ENCODE measurements around the genes ATF6B, PBX2 and PSMB8.

- PRO-cap, 2 experiments, result no peak in any of the 2 experiments
Observed at GRCh38 chr6:32005169-32006008, 9.2 kb upstream of the C4B start.

DNA sequence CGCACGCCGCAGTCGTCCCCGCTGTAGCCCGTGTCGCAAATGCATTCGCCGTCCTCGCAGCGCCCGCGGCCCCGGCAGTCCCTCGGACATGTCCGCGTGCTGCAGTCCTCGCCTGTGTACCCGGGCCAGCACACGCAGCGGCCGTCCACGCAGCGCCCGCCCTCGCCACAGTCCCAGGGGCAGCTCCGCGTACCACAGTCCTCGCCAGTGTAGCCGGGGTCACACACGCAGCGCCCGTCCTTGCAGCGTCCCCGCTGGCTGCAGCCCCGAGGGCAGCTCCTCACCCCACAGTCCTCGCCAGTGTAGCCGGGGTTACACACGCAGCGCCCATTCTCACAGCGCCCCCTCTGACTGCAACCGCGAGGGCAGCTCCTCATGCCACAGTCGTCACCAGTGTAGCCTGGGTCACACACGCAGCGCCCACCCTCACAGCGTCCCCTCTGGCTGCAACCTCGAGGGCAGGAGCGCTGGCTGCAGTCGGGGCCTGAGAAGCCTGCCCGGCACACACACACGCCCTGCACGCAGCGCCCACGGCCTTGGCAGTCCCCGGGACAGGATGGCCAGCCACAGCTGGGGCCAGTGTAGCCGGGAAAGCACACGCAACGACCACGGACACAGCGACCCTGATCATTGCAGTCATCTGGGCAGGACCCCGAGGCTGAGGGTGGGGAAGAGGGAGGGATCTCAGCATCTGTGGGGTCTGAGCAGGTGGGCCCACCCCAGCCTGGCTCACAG is 12.3 kb downstream of the TNXB start:
- PRO-cap, 2 experiments, result no peak in any of the 2 experiments

DNA sequence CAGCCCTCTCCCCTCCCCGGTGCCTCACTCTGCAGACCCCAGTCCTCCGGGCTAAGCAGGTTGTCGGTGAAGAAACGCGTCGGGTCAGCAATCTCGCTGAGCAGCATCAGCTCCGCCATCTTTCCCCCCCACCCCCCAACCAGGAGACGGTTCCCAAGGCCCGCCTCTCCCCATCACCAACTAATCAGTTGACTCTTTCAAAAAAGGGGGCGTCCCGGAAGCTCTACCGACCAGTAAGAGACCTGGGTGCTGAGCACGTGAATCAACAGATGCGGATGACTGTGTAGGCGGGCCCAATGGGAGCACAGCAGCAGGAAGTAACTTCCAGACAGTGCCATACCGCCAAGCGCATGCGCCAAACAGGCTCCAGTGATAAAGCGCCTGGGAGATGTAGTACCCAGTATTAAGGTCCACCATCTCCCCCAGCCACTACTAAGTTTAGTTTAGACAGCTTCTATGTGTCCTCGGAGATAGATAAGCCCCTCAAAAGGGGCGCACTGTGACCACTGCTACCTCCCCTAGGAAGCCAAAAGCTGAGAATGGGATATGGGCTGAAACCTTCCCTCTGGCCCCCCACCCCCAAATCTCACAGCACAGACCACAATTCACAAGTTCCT is at the start of gene ATF6B:
ATF6B (minus strand) TSS at position 158 of the 617 bp plus-strand sequence.
- PRO-cap, 2 experiments, result peak in 2 of 2 experiments; most common plus-strand start position 372 of the sequence (in 1); most common minus-strand start position 140 of the sequence (in 2)

GRCh38 chr6:32148465-32149007 is 3.2 kb downstream of the PRRT1 start:
- PRO-cap, 2 experiments, result no peak in any of the 2 experiments

GRCh38 chr6:32153339-32153684 is 629 bp upstream of the PPT2 start:
- PRO-cap, 2 experiments, result peak in 1 of 2 experiments; most common plus-strand start chr6:32153528 (in 1)

DNA sequence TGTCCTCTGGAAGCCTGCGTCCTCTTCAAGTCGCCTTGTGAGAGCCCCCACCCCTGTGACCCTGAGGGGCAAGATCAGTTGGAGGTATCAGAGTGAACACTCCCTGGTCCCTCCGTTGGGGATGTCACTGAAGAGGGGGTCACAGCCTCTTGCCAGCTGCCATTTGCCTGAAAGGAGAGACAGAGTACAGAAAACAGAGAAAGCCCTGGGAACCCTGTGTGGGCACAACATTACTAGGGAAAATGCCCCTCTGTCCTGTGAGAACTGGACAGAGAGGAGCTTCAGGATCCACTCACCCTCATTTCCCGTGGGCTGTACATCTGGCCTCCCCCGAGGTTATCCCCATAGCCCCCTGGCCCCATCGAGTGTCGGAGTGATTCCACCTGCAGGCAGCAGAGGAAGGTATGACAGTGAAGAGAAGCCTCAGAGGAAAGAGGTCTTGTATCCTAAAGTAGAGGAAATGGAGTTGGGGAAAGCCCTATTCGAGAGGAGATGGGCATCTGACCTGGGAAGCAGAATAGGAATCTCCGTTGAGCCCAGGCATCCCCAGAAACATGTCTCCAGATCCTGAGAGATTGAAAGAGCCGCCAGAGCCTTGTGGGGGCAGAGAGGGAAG is 2.4 kb upstream of the AGER start:
- PRO-cap, 2 experiments, result no peak in any of the 2 experiments

GRCh38 chr6:32190119-32190807 is at the start of gene PBX2:
Gene PBX2 (minus strand): TSS chr6:32190202.
- PRO-cap, 2 experiments, result peak in 2 of 2 experiments; most common plus-strand start chr6:32190282 (in 2); most common minus-strand start chr6:32190173 (in 2)

DNA sequence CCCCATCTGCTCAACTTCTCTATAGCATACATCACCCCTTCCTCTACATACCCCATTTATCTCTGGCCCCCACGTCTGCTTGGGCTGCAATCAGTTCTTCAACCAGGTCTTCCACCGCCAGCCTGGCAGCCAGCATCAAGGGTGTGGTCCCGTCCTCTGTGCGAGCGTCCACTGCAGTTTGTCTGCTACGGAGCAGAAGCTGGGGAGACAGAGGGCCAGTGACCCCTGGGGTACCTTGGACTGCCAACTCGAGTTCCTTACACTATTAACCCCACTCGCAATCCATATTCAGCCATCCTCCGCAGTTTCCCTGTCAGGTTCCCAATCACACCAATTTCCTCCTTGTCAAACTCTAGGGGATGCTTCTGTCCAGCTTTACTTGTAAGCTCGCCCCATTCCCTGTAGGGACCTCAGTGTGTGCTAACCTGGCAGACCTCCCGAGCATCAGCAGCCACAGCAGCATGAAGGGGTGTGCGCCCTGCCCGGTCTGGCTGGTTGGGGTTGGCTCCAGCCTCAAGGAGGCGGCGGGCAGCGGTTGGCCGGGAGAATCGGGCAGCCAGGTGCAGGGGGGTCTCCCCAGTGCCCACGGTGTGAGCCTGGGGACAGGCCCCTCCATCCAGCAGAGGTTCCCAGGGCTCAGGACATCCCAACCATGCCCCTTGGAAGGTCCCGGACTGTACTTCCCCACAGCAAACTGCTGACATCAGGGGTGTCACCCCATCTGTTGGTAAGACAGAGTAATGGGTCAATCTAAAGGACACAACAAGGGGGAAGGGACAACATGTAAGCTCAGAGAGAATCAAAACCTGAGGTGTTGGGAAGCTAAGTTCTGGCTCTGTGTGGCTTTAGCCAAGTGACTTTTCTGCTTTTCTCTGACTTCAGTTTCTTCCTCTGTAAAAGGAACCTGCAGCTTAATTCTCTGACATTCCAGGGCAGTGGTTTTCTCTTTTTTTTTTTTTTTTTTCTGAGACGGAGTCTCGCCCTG is 4.7 kb upstream of the GPSM3 start:
- PRO-cap, 2 experiments, result no peak in any of the 2 experiments

DNA sequence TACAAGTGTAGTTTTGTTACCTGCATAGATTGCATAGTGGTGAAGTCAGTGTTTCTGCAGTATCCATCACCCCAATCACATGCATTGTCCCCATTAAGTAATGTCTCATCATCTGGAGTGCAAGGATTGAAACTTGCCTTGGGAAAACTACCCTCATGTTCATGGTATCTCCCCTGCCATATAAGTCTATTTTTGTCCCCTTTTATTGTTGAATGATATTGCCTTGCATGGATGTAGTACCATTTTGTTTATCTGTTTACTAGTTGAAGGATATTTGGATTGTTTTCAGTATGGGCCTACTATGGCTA is 19.8 kb upstream of the HLA-DRB5 start:
- PRO-cap, 2 experiments, result no peak in any of the 2 experiments

GRCh38 chr6:32584610-32584957 is 5.1 kb downstream of the HLA-DRB1 start:
- PRO-cap, 2 experiments, result no peak in any of the 2 experiments

DNA sequence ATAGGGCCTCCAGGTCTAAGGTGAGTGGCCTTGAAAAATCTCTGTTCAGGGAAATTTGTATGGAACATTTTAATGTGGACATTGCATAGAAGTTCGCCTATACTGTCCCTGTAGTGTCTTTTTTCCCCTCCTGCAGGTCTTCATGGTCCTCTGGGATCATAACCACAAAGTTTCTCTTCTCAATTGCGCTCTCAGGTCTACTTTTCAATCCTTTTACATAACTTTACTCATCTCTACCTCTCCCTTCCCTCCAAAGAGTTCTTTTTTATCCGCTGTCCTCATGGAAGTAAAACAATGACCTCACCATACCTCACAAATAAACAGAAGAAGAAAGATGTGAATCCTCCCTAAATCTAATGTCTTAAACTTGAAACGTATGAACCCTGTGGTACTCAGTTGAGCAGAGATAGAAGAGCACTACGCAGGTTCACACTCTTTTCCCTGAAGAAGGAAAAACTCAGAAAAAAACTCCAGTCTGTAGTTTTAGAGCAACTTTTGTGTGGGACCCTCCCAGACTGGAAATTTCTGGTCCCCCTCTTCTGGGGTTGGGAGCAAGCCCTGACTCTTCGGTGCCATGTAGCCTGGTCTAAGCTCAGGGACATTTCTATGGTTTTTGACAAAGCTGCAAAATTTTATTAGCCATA is 12.0 kb upstream of the HLA-DQA1 start:
- PRO-cap, 2 experiments, result no peak in any of the 2 experiments

DNA sequence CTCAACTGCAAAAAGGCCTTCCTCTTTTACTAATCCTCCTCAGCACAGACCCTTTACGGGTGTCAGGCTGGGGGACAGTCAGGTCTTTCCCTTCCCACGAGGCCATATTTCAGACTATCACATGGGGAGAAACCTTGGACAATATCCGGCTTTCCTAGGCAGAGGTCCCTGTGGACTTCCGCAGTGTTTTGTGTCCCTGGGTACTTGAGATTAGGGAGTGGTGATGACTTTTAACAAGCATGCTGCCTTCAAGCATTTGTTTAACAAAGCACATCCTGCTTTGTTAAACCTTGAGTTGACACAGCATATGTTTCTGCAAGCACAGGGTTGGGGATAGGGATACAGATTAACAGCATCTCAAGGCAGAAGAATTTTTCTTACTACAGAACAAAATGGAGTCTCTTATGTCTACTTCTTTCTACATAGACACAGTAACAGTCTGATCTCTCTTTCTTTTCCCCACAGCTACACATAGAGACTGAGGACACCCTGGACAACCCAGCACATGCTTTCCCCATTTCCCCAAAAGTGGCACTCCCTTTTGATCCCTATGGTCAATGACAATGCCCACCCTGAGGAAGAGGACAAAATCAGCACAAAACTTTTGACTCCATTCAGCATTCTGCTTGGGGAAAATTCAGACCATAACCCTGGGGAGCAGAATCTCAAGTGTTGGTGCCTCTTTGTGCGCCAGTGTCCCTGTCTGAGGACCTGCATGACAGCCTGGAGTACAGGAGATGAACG is 8.7 kb downstream of the HLA-DQB1 start:
- PRO-cap, 2 experiments, result no peak in any of the 2 experiments

DNA sequence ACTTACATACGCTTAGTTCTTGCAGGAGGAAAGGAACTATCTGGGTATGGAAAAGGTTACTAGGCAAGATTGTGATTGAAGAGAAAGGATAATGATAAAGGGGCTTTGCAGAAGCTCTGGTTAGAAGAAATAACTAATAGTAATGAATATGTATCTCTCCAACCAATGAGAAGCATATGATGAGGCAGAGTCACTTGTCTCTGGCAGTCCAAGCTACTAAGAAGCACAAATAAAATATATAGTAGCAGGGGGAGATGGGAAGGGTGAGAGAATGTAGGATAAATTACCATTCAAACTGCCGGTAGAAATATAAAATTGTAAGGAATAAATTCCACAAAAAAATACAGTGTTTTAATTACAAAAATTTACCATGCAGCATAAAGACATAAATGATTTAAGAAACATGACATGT is 23.8 kb upstream of the HLA-DQB1 start:
- PRO-cap, 2 experiments, result no peak in any of the 2 experiments

DNA sequence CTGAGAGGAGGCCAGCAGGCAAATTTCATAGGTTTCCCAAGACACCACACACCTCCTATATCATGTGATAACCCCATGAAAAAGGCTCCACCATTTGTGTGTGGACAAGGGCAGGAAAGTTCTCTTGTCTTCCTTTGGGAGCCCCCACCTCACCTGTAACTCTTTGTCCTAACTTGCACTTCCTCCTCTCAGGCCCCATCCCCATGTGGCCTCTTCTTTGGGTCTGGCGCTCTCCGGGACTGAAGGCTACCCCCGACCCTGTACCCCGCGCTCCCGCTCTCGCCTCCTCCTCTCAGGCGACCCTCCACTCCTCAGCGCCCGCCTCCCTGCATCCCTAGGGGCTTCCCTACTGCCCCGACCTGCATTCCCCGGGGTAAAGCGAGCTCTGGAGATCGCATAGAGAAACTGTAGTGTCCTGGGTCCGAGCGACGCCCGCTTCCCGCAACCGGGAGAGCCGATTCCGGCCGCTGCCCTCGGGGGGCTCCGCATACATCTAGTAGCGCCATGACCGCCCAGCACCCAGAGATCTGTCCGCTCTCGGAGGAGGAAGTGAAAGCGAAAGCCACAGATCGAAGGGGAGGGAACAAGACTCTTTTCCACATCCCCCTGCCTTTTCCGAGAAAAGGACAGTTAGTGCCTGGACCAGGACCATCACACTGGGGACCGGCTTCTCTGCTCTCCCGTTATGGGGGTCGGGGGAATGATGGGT is at the start of gene PSMB8:
PSMB8 (minus strand) TSS at position 557 of the 709 bp plus-strand sequence.
- PRO-cap, 2 experiments, result peak in 2 of 2 experiments; most common plus-strand start position 629 of the sequence (in 2); most common minus-strand start position 529 of the sequence (in 2)

DNA sequence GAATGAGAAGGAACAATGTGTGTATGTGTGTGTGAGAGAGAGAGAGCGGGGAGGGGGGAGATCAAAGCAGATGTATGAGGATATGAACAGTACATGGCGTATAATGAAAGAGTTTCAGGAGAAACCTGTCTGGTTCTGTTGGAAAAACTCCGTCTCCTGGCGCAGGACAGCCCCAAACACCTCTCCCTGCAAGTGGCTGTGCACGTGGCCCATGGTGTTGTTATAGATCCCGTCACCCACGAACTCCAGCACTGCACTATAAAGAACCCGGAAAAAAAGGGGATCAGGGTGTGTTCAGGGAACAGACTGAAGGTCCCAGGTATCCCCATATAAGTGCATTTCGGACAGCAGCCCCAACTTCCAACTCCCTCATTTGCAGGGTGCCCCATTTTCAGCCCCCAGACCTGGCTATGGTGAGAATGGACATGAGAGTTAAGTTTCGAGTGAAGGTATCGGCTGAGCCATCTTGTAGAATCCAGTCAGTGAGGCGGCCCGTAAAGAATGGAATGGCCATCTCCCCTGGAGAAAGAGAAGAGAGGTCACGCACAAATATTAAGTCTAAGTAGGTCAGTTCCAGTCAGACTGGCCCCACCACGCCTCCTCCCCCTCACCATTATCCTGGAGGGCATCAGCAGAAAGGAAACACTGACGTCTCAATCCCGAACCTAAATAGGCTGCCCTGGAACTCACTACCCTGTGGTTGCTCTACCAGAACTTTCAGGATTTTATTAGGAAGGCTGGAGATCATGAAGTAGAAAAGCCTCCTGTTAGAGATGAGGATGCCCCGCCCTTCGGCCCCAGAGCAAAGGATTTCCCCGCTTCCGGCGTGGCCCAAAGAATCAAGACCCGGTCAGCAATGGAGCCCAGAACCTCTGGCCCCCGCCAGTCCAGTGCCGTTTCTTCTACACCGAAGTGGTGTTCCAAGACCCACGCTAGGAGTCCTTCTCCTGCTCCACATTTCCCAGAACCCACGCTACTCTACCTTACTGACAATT is 1.2 kb downstream of the TAP1 start:
- PRO-cap, 2 experiments, result peak in 2 of 2 experiments; most common plus-strand start position 641 of the sequence (in 2); most common minus-strand start position 503 of the sequence (in 1)

- PRO-cap, 2 experiments, result no peak in any of the 2 experiments
Observed at GRCh38 chr6:32866844-32867272, 12.9 kb downstream of the PSMB9 start.

- PRO-cap, 2 experiments, result no peak in any of the 2 experiments
Observed at GRCh38 chr6:32867273-32867655, 13.3 kb downstream of the PSMB9 start.

GRCh38 chr6:32935873-32936089 is 5.0 kb downstream of the HLA-DMB start:
- PRO-cap, 2 experiments, result no peak in any of the 2 experiments

DNA sequence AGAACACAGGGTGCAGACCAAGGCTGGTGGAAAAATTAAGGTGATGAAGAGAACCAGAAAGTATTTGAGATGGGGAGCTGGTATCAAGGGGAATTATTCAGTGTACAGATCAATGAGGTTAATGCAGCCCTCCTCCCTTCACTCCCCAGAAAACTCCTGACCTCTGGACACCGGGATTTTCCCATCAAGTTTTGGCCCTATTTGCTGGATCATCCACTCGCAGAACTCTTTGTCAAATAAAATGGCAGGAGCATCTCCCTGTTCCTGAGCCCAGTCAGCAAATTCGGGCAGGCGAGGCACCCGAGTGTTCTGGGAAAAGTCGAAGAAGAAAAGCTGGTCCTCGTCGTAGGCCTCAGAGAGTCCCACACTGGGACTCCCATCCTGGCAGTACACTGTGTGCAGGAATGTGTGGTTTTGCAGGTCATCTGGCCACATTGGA is 2.5 kb downstream of the HLA-DMA start:
- PRO-cap, 2 experiments, result no peak in any of the 2 experiments

- PRO-cap, 2 experiments, result no peak in any of the 2 experiments
Observed at GRCh38 chr6:32955003-32955370, 2.1 kb upstream of the HLA-DMA start.

Measured in Metastatic Liver Carcinoma in the Lung (tissue), 2 donors.